ENCODE results near the gene TRIML2.

- PRO-cap, 2 experiments = no peak in any of the 2 experiments
Observed at GRCh38 chr4:185880509-185881015, 68.6 kb upstream of the SORBS2 start.

GRCh38 chr4:186155843-186156361 lies 35.5 kb upstream of the CYP4V2 start:
- PRO-cap, 2 experiments = no peak in any of the 2 experiments

- PRO-cap, 2 experiments = no peak in any of the 2 experiments
Observed at GRCh38 chr4:186190886-186191127, 560 bp upstream of the CYP4V2 start.

DNA sequence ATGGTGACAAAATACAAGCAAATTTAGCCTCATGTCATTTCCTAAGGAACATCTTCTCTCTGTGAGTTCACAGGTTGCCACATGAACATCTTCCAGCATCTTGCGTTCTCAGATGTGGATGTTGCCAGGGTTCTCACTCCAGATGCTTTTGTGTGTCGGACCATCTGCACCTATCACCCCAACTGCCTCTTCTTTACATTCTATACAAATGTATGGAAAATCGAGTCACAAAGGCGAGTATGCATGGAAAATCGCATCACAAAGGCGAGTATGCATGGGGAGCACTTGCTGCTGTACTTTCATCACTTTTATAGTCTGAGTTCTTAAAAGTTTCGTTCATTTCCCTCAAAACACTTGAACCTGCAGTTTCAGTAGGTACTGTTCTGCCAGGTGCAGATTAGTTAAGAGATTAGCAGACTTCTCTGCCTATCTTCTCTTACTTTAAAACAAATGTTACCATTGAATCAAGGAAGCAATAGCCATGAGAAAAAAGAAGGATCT lies 15.8 kb upstream of the F11 start:
- PRO-cap, 2 experiments = no peak in any of the 2 experiments

- PRO-cap, 2 experiments = no peak in any of the 2 experiments
Observed at GRCh38 chr4:186260593-186261554, 5.1 kb upstream of the F11 start.

GRCh38 chr4:186725079-186725442 lies 1.4 kb upstream of the FAT1 start:
- PRO-cap, 2 experiments = no peak in any of the 2 experiments

- PRO-cap, 2 experiments = no peak in any of the 2 experiments
Observed at GRCh38 chr4:186943297-186943958, 219.8 kb upstream of the FAT1 start.

DNA sequence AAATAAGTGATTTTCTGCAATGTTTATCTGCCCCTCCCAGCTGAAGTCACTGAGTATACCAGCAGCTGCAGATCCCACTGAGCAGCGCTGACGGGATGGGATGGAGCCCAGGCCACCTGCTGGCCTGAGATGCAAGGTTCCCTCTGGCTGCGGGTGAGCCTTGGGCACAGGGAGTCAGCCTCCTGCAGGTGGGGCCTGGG lies 223.0 kb upstream of the FAT1 start:
- PRO-cap, 2 experiments = no peak in any of the 2 experiments

GRCh38 chr4:187128209-187128676 lies 404.6 kb upstream of the FAT1 start:
- PRO-cap, 2 experiments = no peak in any of the 2 experiments

DNA sequence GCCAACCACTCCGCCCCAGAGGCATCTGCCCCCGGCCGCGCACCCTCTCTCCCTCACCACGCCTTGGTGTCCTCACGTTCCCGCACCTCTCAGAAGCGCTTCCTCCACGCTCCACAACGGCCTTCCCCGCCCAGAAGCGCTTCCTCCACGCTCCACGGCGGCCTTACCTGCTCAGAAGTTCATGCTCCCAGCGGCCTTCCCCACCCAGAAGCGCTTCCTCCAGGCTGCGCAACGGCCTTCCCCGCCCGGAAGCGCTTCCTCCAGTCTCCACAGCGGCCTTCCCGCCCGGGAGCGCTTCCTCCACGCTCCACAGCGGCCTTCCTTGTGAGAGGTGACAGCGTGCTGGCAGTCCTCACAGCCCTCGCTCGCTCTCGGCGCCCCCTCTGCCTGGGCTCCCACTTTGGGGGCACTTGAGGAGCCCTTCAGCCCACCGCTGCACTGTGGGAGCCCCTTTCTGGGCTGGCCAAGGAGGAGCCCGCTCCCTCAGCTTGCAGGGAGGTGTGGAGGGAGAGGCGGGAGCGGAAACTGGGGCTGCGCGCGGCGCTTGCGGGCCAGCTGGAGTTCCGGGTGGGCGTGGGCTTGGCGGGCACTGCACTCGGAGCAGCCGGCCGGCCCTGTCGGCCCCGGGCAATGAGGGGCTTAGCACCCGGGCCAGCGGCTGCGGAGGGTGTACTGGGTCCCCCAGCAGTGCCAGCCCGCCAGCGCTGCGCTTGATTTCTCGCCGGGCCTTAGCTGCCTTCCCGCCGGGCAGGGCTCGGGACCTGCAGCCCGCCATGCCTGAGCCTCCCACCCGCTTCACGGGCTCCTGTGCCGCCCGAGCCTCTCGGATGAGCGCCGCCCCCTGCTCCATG lies 490.2 kb upstream of the ZFP42 start:
- PRO-cap, 2 experiments = no peak in any of the 2 experiments

DNA sequence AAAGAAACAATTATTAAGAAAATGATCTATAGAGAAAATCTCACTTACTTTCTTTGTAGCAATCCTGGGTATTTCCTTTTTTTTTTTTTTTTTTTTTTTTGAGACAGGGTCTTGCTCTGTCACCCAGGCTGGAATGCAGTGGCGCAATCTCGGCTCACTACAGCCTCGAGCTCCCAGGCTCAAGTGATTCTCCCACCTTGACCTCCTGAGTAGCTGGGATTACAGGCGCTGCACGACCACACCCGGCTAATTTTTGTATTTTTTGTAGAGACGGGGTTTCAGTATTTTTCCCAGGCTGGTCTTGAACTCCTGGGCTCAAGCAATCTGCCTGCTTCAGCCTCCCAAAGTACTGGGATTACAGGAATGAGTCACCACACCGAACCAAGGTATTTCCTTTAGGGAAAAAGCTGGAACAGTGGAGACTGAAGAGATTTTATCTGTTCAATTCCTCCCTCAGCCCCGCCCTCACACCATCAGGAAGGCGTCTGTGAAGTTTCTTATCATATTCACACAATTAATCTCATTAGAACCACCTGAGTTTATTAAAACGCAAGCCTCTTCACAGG lies at the start of gene TRIML2:
TSS of gene TRIML2 (minus strand) at position 409 of the 566 bp plus-strand sequence.
- PRO-cap, 2 experiments = no peak in any of the 2 experiments

DNA sequence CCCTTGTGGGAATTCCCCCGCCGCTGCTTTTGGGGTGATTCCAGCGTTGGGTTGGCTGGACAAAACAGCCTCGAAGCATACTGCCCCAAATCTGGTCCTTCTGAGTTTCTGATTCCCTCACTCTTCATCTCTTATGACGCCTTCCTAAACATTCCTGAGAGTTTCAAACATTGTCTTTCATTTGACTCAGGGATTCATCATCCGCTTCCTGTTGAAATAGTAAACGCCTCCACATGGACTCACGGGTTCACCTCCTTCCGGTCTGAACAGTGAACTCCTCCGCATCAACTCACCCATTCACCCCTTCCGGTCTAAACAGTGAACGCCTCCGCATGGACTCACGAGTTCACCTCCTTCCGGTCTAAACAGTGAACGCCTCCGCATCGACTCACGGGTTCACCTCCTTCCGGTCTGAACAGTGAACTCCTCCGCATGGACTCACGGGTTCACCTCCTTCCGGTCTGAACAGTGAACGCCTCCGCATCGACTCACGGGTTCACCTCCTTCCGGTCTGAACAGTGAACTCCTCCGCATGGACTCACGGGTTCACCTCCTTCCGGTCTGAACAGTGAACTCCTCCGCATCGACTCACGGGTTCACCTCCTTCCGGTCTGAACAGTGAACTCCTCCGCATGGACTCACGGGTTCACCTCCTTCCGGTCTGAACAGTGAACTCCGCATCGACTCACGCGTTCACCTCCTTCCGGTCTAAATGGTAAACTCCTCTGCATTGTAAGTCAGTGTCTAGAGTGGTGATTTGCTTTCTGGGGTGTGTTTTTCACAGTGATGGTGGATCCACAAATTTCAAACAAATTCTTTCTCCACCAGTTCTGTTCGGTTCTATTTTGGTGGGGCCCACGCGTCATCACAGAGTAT lies 20.4 kb downstream of the TRIML1 start:
- PRO-cap, 2 experiments = no peak in any of the 2 experiments

- PRO-cap, 2 experiments = no peak in any of the 2 experiments
Observed at GRCh38 chr4:189739169-189739533, 201.5 kb upstream of the FRG1 start.

GRCh38 chr4:190049302-190049735 lies 22.3 kb upstream of the FRG2 start:
- PRO-cap, 2 experiments = no peak in any of the 2 experiments